Vein endothelial cell (primary cell): ENCODE results near the genes TMEM126B and PICALM.

DNA sequence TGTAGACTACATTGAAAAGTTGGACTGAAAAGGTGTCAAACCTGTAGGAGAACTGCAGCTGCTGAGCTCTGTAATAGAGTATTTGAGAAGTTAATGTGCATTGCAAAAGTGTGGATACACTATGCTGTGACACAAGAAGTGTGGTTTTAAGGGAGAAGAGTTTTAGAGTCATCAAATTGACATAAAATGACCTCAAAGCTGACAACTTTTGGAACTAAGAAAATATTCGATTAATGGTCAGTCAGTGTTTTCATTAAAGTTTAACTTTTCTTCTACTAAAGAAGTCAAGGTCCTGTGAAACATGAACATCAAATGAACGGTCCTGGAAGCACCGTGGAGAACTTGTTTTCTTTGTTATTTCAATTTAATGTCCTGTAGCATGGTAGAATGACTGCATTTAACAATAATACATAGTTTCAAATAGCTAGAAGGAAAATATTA is 624.0 kb upstream of the CCDC90B start:
- CAGE, long polyA plus RNA = no peak

DNA sequence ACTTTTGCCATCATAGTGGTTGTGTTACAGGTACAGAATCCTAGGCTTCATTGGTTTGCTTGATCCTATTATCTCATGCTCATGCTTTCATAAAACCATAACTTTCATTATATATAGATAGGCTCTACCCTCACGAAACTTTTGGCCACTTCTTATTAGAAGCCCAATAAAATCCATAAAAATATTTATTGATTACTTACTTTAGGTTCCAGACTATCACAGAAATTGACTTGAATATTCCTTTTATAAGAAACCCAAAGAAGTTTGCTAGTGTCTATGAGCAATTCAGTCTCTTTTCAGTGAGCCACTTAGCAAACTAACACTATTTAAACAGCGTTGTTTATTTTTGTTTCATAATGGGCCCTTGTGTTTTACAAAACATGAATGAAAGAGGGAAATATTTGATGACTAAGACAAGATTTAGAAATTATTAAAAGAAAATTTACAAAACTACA is 964.5 kb upstream of the CCDC90B start:
- CAGE, long polyA plus RNA = no peak

GRCh38 chr11:85507783-85508332 is 119.3 kb downstream of the DLG2 start:
- CAGE, long polyA plus RNA = no peak

DNA sequence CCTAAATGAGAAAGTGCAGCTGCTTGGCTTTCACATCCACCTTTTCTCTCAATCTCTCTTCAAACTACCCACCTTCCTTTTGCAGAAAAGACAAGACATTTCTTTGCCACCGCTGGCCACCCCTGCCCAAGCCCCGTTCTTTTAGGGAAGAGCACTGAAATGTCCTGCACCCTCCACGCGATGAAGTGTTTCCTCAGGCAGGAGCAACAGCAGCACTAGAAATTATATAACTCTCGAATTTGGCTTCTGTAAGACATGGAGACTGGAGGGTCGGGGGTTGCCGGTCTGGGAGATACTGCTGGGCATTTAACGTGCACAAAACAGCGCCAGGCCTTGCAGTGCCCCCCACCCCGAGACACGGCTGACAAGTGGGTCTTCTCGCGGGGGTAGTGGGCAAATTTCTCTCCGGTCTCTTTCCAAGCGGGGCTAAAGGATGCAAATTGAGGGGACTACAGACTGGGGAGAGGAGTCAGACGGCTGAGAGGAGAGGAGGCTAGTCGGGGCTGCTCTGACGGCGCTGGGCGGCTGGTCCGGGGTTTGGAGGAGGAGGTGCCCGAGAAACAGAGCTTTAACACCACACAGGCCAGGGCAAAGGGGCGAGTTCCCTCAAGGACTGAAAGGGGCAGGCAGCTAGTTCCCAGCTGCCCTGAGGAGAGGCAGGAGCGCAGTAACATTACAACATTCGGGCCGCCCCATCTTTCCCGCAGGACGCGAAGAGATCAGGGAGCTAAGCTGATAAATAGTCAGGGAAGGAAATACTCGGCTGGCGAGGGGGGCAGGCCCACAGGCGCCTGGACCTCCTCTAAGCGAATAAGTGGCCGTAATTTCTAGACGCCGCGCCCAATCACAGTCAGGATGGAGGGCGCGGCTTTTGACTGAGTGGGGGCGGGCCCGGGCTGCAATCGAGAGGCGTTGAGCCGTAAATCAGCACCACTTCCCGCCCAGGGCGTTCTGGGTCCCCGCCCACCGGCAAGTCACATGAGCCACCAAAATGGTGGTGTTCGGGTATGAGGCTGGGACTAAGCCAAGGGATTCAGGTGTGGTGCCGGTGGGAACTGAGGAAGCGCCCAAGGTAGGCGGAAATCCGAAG is at the start of gene TMEM126B:
TMEM126B (plus strand) TSS at position 977 of the 1,090 bp plus-strand sequence.
- CAGE, long polyA plus RNA = start-site peak on the plus strand centred at position 979 of the sequence, 21 bp wide, 25 and 25 reads in 2 replicates

DNA sequence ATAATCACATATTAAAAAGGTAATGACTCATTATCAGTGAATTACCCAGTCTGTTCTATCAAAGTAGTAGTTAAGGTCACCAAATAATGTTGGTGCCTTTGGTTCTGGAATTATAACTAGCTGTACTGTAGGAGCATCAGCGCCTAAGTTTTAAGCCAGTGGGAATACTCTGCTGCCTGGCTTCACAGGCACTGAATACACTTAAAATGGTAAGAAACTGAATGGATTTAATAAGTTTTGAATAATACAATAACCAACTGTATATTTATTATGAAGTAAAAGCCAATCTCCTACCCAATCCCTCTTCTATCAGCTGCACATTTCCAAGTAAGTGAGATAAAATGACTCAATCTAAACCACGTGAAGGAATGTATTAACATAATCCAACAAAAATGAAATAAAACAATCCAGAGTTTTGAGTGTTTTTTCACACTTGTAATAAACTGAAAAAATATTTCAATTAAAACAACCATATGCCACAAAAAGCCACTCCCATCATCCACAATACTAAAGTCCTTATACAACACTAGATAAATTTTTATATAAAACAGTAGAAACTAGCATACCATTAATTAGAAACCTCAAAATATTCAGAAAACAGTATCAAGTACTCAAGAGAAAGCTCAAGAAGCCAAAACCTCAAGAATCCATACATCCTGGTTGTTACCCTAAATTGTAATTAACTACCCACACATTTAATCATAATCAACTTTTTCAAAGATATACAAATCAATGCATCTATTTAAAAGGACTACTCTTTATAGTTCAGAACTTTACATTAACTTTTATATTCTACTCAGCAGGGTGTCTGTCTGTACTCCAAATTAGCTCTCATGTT is 5.4 kb downstream of the CREBZF start:
- CAGE, long polyA plus RNA = no peak

GRCh38 chr11:85684980-85685472 is 969 bp downstream of the CCDC89 start:
- CAGE, long polyA plus RNA = no peak

- CAGE, long polyA plus RNA = no peak
These were observed 32.9 kb upstream of the CCDC89 start for GRCh38 chr11:85718752-85719509.

- CAGE, long polyA plus RNA = no peak
These were observed 51.7 kb upstream of the CCDC89 start for GRCh38 chr11:85737561-85738203.

DNA sequence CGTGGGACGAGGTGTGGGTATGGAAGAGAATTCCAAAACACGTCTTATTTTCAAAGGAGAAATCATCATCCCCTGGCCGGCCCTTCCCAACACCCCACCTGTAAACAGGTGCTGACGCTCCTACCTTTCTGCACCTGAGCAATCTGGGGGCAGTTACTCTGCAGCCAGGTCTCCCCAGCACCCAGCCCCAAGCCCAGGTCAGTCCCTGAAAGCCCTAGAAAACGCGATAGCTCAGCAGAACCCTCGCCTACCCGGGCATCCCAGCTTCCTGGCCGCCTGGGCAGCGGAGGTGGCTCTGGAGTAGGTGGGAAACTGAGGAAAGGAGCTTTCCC is 521 bp downstream of the SYTL2 start:
- CAGE, long polyA plus RNA = no peak

- CAGE, long polyA plus RNA = no peak
These were observed 41.4 kb downstream of the PICALM start for GRCh38 chr11:86027258-86028154.

- CAGE, long polyA plus RNA = no peak
These were observed 15.9 kb downstream of the PICALM start for GRCh38 chr11:86052671-86053710.

- CAGE, long polyA plus RNA = no peak
These were observed 4.5 kb downstream of the PICALM start for GRCh38 chr11:86064176-86064936.

GRCh38 chr11:86068607-86069316 is at the start of gene PICALM:
Gene PICALM (minus strand): TSS chr11:86069084.
- CAGE, long polyA plus RNA = no peak

GRCh38 chr11:86442216-86442579 is 67.5 kb downstream of the CCDC81 start:
- CAGE, long polyA plus RNA = no peak

DNA sequence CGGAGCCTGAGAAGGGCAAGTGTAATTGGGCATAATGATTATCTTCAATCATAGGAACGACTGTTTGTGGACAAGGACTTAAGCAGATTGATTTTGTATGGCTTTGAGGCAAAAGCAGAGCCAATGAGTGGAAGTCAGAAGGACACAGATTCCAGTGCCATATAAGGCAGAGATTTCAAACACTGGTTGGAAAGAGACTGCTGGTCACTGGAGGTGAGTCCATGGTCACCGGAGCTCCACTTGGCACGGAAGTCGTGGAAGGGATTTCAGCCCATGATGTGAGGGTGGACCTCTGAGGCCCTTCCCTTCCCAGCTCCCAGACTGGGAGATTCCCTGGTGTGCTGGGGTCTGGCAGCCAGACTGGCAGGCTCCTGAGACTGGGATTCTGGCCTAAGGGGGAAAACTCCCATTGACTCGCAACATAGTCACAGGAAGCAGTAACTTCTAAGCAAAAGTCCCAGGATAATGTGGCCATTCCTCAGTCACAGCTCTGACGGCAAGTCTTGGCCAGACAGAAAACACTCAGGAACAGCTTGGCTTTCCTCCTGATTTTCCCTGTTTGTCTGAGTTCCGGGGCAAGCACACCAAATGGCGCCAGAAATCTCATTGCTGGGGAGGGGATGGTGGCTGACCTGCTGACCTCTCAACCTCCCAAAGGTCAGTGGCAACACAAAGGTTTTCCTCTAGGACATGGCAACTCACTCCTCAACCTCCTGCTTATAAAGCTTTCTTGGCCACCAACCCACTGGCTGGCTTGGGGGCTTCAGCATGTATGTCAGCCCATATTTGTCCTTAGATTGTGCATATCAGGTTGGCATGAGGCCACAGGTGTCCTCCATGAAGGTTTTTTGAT is 99.4 kb downstream of the CCDC81 start:
- CAGE, long polyA plus RNA = no peak

GRCh38 chr11:86523884-86524377 is 149.2 kb downstream of the CCDC81 start:
- CAGE, long polyA plus RNA = no peak

GRCh38 chr11:86941916-86942802 is 13.0 kb downstream of the FZD4 start:
- CAGE, long polyA plus RNA = no peak

DNA sequence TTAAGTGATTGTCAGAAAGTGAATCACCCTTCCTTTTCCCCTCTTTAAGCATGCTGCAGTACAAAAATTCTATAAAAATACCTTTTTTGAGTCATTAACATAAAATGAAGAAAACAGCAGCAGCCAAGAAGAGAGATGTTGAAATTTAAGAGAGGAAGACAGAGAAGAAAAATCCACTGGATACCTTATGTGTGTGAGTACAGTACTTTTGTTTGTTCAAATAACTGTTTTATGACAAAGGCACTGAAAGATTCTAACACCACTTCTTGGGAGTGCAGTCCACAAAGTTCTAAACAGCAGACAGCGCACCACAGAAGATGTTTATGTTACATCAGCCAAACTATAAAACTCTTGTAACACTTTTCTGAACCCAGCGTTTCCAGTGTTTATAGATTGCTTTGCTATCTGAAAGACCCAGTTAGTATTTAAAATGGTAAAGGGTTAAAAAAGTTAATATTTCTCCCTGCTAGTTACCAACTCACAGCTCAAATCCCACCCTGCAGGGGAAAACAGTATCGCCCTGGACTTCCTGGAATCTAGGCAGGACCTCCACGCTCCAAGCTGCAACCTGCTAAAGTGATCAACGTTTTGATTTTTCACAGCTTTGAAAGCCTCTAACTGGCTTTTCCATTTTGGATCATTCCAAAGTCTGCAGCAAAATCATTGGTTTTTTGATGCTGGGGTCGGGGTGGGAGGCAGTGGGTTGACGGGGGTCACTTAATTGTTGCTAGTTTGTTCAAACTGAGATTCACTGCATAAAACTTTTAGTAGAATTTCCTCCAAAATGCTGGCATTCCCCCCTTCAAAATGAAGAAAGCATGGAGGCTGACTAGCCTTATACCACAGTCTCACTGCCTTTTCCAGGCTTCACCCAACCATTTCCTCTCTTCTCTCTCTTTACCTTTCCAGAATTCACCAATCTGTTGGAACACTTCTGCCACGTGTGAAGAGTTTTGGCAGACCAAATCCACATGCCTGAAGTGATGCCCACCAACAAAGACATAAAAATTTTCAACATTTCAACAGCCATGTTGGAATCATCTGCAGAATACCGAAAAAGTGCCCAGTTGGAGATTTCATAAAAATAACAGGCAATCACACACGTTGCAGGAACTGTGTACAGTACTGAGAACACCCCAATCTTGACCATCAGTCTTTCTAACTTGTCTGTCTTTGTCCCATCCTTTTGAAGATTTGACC is 4.5 kb downstream of the FZD4 start:
- CAGE, long polyA plus RNA = no peak

DNA sequence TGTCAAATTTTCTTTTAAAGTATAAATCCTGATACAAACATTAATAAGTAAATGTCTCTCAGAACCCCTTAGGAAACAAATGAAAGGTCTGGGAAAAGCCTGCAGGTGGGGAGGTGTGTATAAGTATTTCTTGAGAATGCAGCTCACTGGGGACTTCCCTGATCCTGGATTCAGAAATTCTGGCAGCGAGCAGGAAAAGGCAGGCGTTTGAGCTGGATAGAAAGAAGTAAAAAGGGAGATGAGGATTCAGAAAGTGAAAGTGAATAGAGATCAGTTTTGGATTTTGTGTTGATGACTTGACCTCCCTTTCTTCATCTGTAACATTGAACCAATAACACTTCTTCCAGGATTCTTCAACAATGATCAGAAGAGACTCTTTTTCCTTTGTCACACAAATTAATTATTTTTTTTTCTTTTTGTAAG is 68.4 kb upstream of the CTSC start:
- CAGE, long polyA plus RNA = no peak

DNA sequence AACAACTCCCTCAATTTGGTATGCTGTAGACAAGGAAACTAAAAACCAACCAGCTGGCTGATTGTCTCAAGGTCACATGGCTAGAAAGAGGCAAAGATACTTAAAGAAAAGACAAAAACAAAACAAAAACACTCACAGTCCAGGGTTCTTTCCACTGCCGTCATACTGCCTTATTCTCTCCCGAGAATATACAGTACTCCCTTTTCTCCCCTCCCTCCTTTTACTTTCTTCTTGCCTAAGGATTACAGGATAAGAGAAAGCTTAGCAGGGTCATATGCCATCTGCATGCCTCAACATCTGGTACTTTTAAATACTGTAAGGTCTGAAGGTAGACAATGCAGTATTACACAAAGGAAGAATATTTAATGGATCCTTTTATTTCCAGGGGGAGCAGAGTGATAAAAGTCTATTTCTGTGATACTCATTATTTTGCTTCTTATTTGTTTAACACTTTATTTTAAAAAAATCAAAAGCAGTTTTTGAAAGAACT is 126.3 kb downstream of the NOX4 start:
- CAGE, long polyA plus RNA = no peak